A375 (cell line): ENCODE measurements around the gene TNFSF8.

GRCh38 chr9:114176368-114177103, 21.2 kb downstream of the COL27A1 start:
- RAMPAGE, long total RNA, result no peak

DNA sequence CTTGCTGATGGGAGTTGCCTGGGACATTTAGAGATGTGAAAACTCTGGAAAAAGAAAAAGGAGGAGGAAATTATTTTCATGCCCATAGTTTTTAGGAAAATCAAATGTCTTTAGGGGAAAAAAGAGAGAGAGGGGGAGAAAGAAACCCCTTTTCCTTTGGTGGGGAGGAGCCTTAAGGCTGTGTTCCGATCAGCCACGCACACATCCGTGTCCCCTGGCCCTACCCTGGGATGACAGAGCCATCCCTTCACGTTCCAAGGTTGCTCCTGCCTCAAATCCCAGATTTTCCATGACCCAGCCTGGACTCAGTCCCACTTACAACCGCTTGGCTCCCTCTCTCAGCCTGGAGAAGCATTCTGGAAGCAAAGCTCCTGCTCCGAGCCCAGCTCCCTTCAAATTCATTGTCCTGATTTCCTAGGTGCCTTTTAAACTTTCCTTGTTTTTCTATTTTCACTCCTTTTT, 78.4 kb downstream of the COL27A1 start:
- RAMPAGE, long total RNA, result no peak

DNA sequence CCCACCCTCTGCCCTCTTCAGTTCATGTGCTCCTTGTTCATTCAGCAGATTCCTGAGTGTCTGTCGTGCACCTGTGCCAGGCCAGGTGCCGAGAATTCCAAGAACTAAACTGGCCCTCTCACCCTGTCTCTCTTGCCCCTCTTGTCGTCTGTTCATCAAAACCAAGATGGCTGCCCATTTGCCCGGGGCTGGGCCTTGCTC, 65.6 kb upstream of the ORM1 start:
- RAMPAGE, long total RNA, result no peak

- RAMPAGE, long total RNA, result no peak
Measured at GRCh38 chr9:114323259-114323609, 336 bp downstream of the ORM1 start.

DNA sequence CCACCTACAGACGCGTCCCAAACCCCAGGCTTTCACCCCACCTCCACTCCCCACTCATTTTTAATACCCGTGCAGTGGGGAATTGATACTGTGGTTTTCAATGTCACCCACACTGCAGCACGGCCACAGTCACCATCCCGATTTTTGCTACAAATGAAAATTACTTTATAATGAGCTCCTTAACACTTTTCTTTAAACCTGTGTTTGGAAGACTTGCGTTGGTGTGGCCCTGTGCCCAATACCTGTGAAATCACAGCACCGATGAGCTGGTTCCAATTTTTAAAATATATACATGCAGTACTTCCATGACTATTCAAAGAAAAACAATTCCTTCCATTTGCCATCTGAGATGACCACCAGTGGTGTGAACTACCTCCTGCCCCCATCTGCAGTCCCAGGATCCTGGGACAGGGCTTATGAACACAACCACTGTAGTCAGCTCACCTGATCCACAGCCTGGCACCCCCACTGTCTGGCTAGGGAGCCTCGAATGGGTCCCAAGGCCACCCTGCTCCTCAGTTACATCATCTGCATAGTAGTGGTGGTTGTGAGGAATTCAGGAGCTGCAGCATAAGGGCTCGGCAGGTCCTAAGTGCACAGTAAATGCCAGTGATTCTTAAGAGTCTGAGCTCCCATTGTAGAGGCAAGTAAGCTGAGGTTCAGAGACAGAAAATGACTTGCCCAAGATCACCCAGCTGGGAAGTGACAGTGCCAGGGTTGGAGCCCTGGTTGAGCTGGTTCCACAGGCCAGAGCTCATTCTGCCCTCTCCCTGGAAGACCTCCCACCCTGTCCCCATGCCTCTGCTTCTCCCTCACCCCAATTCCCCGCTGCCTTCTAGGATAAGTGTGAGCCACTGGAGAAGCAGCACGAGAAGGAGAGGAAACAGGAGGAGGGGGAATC, 2.8 kb downstream of the ORM1 start:
- RAMPAGE, long total RNA, result no peak

DNA sequence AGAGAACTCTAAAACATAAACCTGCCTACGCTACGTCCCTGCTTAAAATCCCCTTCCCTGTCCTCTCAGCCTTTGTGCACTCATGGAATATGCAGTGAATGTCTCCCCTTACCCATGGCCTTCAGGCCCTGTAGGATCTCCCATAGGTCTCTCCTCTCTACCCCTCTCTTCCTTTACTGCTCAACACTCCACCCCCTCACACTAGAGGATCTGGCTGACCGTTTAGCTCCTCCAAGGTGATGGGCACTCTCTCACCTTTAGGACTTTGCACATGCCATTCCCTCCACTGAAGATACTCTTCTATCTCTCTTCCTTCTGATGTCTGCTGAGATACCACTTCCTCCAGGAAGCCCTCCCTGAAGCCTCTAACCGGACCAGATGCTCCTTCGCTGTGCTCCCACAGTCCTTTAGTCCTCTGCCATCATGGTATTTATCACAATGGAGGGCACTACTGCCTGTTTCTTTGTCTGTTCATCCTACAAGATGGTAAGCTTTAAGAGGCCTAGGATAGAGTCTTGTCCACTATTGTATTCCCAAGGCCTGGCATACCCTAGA, 20.0 kb downstream of the ORM2 start:
- RAMPAGE, long total RNA, result no peak

- RAMPAGE, long total RNA, result no peak
Measured at GRCh38 chr9:114351688-114351965, 22.0 kb downstream of the ORM2 start.

DNA sequence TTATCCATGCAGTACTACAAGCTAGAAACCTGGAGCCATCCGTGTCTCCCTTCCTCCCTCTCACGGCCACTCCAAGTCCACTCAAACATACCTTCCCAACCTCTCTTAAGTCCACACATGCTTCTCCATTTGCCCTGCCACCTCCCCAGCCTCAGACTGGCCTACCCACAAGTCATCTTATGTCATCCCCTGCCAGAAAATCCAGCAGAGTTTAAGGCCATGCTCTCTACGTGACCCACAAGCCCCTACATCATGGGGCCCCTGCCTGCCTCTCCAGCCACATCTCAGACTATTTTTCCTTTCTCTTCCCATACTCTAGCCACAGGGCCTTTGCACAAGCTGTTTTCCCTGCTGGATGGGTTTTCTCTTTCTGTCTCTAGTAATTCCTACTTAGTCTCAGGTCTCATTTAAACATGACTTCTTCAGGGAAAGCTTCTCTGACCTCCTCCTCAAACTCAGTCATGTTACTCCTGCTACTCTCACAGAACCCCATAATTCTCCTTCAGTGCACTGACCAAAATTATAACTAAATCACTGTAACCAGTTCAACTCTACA, 26.8 kb downstream of the AKNA start:
- RAMPAGE, long total RNA, result no peak

DNA sequence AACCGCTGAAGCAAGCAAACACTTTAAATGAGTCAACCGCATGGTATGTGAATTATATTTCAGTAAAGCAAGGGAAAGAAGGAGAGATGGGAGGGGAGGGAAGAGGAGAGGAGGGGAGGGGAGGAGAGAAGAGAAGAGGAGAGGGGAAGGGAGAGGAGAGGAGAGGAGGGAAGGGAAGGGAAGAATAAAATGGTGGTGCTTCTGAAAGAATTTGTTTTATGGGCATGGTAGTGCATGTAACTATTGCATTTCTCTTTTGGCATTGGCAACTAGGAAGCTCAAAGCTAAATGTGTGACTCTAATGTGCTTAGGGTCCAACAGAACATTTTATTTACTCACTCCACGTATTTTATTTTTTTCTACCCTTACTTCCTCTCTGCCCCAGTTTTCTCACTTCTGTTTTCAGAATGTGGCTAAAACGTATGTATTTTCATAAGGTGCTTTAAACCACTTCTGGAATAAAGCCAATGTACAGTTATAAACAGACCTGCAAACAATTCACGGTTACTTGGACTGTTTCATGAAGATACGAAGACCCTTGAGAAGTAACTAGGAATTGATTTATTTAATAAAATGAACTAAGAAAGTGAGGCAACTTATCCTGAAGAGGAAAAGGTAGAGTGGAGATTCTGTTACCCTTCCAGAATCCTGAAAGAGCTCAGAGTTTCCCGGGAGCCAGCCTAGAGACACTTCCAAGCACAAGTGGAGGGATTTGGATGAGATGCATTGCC, 21.0 kb downstream of the AKNA start:
- RAMPAGE, long total RNA, result no peak

- RAMPAGE, long total RNA, result no peak
Measured at GRCh38 chr9:114382629-114383364, 5.0 kb downstream of the AKNA start.

DNA sequence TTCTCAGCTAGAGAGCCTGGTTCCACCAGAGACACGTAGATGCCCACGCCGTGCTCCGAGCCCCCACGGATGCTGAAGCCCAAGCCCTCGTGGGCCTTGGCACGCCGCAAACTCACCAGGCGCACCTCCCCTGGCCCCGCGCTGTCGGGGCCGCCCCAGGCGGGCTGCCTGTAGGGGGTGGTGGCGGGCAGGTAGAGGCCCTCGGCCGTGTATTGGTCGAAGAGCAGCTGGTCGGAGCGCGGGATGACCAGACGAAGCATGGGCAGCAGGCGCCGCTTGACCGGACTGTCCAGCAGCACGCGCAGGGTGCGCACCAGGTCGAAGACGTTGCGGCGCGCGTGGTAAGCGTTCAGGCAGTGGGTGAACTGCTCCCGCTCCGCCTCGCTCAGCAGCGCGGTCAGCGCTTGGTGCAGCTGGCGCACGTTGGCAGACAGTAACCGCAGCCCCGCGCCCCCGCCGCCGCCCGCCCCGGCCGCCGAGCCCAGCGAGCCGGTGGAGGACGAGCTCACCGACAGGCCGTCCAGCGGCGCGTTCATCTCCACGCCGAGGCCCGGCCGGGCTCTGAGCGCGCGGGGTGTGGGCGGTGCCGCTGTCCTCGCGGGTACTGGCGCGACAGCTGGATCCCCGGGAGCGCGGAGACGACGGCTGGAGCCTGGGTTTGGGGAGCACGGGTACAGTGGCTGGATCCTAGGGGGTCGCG, 857 bp downstream of the WHRN start:
- RAMPAGE, long total RNA, result no peak

GRCh38 chr9:114592243-114592893, 4.8 kb downstream of the ATP6V1G1 start:
- RAMPAGE, long total RNA, result no peak

- RAMPAGE, long total RNA, result no peak
Measured at GRCh38 chr9:114600895-114601484, 10.1 kb upstream of the TMEM268 start.

- RAMPAGE, long total RNA, result no peak
Measured at GRCh38 chr9:114668056-114668634, 10.5 kb upstream of the TEX53 start.

GRCh38 chr9:114804306-114804858, 1.5 kb downstream of the TNFSF15 start:
- RAMPAGE, long total RNA, result no peak

- RAMPAGE, long total RNA, result no peak
Measured at GRCh38 chr9:114929990-114930909, at the start of gene TNFSF8. Gene TNFSF8, minus strand, starts transcription at chr9:114930591.

DNA sequence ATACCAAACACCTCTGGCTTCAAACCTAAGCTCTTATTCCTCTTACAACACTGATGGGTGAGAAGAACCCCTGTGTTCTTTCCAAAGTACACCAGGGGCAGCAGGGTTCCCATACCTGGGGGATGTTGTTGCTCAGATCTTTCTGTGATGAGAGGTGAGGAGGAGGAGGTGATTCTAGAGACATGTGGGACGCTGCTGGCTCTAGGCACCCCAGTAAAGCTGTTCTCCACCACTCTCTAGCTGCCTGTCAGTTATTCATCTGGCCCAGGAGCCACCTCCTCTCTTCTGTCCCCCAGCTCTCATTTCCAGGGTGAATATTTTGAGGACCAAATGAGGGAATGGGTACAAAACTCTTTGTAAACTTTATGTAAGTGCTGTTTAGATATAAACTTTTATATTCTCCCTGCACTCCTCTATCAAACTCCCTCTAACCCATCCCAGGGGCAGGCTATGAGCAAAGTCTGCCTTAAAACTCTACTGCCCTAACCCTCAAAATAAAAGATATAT, 754 bp downstream of the TNC start:
- RAMPAGE, long total RNA, result no peak

- RAMPAGE, long total RNA, result no peak
Measured at GRCh38 chr9:115478249-115479061, 360.5 kb upstream of the TNC start.

DNA sequence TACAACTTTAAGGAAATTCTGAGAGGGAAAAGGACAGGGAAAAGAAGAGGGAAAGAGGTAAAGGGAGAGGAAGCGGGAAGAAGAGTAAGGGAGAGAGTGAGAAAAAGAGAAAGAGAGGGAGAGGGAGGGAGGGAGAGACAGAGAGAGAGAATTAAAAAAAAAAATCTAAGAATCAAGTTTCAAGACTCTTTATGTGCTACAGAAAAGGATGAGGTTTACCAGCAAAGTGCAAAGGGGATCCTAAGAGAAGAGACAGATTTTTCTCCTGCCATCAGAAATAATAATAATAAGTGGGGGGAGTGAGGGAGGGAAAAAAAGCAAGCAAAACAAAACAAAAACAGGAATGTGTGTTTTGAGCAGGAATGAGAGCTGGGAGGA, 596 bp upstream of the PAPPA start:
- RAMPAGE, long total RNA, result no peak

DNA sequence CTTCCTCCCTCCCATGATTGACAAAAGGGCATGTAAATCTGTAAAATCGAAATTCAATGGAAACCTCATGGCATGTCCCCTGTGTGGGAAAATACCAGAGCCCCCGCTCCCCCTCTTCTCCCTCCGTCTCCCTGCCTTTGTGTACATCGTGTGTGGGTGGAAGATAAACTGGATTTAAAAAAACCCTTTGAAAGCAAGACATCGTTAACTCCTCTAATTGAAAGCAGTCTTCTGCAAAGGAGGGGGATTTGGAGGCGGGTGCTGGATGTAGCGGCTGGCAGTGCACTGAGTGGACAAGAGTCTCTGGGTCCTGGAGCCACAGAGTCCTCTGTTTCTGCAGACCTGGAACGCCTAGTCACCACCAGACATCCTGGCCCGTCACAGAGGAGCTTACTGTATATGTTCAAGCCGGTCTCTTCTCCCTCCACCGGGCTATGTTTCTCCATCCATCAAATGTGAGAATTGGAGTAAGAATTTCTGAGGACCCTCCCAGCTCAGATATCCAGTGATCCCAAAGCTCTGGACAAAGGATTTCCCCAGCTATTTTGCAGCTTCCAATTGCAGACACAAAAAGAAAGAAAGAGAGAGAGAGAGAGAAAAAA, 169.5 kb downstream of the PAPPA start:
- RAMPAGE, long total RNA, result no peak